M059J (cell line): ENCODE results near the genes ESM1 and MAP3K1.

- RAMPAGE, long total RNA: no peak
These were observed 153.6 kb downstream of the SNX18 start for GRCh38 chr5:54670910-54671752.

DNA sequence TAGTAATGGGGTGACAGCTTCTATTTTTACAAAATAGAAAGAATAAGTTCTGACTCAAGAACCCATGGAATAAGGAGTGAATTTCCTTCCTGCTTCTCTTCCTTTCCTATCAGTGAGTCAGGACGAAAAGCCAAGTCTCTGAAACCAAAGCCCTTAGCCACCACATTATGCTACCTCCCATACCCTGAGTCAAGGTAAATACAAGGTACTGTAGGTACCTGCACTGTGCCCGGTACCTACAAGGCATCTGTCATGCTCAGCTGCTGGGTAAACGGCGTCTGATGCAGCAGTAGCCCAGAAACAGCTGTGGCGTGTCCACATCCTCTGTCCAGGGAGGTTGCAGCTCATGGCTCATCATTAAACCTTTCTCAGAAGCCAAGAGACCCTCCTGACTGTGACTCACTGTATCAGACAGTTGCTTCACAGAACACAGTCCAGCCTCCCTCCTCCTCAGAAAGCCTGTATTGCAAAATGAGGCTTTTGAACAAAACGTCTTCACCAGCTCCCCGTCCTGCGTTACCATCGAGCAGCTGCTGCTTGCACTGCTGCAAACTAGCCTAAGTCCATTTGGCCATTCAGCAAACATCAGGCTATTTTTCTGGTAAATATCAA, 84.1 kb downstream of the ESM1 start:
- RAMPAGE, long total RNA: no peak

DNA sequence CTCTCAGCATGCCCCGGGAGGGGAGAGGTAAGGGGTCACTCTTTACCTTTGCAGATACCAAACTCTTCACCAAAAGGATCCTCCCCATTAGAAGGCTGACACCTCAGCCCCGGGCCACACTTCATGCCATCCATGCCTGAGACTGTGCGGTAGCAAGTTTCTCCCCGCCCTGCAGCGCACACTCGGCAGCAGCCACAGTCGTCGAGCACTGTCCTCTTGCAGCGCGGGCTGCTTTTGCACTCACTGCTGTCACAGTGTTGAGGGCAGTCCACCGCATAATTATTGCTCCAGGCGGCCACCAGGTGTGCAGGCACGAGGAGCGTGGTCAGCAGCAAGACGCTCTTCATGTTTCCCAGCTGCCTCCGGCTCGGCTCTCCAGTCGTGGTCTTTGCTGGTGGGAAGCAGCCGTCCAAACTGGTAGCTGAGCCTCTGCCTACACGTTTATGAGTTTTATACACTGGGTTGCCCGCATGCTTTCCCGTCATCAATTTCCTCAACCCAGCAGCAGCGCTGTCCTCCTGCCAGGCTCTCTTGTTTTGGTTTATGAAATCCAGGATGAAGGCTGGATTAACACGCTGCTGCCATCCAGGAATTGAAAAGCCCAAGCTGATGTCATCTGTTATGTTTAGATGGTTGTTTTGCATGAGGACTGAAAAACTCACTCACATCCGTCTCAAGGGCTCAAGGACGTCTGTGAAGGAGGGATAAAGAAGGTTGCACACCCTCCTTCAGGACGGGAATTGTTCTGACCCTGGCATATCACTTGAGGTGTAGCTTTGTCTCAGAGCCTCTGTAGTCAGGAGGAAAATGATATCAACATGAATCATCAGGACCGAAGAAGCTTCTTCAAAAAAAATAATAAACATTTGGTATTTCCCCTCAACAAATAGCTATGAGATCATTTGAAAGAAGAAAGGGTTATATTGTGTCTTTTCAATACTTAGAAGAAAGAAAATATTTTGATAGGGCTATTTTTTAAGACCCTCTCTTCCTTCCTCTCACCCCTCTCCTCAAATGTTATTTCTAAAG, at the start of gene ESM1:
TSS of gene ESM1 (minus strand) at position 423 of the 1,029 bp plus-strand sequence.
- RAMPAGE, long total RNA: no peak

- RAMPAGE, long total RNA: no peak
These were observed 3.4 kb upstream of the CDC20B start for GRCh38 chr5:55176345-55176816.

- RAMPAGE, long total RNA: no peak
These were observed 278 bp downstream of the CCNO start for GRCh38 chr5:55233287-55233372.

- RAMPAGE, long total RNA: no peak
These were observed 113.4 kb downstream of the MTREX start for GRCh38 chr5:55421092-55421703.

DNA sequence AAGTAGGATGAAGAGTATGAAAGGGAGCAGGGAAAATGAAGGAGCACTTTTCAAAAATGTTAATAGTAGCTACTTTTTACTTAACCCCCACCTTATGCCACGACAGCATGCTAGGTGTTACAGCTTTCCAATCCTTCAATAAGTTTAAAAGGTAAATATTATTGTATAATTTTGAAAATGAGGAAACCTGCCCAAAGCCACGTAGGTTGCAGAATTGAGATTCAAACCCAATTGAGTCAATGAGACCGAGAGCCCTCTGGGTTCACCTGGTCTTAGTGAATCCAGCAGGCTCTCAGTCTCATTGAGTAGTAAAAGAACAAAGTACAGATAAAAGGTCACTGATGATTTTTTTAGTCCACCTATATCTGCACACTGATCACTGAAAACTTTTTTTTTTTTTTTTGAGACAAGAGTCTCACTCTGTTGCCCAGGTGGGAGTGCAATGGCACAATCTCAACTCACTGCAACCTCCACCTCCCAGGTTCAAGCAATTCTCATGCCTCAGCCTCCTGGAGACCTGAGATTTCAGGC, 27.2 kb downstream of the PLPP1 start:
- RAMPAGE, long total RNA: no peak

DNA sequence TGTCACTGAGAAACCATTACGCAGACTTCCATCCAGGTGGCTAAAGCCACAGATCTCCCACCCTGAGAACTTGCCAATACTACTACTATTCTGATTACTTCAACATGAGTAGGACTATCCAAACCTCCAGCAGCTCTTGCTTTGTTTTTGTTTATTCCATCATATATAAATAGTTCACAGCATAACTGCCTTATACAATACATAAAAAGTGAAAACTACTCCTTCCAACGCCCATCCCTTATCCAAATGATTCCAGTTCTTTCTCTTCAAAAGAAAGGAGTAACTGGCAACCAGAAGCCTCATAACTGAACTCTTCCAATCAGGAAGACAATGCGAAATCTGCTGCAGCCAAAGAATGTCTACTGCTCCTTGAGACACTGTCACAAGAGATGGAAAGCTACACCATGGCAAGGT, 1.2 kb downstream of the PLPP1 start:
- RAMPAGE, long total RNA: no peak

- RAMPAGE, long total RNA: no peak
These were observed 59.7 kb upstream of the PLPP1 start for GRCh38 chr5:55594495-55594805.

DNA sequence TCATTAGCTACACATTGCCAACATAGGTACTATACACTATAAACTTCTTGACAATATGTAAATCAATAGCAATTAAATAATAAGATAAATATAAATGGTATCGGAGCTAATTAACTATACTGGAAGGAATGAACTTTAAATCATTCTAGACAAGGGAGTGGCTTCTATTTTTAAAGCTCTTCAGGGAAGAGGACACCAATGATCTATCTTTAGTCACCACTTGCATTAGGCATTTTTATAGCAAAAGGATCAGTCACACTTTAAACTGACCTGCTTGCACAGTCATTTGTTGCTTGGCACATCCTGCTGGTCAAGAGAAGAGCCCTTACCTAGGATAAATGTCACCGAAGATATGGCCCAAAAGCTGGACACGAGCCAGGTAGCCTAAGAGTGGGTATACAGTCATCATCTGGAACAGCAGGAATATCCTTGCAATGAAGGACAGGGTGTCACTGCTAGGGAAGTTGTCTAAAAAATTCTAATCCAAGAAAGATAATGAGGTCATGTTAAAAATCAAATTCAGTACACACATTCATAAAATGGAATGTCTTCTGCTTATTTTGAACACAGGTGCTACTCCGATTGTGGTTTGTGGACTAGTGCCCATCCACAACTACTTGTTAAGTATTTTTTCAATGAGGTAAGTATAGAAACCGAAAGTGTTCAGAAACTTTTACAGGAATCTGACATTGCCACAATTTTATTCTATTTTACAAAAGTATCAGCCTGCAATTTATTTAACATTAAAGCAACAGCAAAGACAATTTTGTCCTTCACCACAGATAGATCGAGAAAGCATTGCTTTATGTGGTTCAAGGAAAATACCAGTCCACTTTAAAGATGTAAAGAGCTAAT, 78.5 kb downstream of the SLC38A9 start:
- RAMPAGE, long total RNA: no peak

DNA sequence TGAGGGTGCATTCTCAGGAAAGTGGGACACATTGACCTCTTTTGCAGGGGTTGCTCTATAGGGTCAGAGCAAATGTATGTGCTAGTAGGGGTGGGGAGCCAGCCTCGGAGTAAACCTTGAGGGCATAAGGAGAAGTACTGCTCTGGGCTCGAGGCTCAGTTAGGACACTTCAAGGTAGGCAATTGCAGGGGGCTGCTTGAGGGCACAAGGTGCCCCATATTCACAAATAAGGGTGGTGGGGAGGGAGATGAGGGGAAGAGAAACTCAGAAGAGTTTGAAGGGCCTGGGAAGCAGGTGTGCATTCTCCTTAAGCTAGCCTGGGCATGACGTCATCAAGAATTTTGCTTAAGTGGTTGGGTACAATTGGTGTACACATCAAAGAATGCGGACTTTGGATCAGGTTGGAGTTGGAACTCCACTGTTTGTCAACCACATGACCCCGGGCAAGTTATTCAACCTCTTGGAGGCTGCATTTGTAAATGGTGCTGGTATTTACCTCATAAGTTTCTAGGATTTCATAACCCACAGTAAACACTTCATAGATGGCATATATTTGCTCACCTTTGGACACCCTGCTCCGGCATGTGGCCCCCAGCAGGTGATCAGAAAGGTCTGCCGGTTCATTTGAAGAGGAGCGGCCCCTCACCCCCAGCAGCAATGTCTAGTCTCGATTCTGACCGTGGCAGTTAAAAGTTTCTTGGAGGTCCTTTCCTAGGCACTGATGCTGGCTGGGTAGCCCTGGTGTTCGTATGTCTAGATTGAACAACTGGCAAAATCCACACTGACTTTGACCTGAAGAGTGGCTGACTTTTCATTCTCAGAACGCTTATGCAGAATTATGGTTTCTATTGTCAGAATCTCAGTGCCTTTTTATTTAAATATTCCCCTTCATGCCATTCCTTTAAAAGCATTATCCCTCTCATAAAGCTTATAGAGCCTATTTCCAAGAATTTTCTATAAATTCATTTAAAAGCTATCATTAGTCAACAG, 60.7 kb downstream of the IL6ST start:
- RAMPAGE, long total RNA: no peak

GRCh38 chr5:55940504-55941349, 54.0 kb downstream of the IL6ST start:
- RAMPAGE, long total RNA: no peak

GRCh38 chr5:56103038-56103300, 108.2 kb upstream of the IL6ST start:
- RAMPAGE, long total RNA: no peak

- RAMPAGE, long total RNA: no peak
These were observed 80.8 kb downstream of the ANKRD55 start for GRCh38 chr5:56152352-56152767.

DNA sequence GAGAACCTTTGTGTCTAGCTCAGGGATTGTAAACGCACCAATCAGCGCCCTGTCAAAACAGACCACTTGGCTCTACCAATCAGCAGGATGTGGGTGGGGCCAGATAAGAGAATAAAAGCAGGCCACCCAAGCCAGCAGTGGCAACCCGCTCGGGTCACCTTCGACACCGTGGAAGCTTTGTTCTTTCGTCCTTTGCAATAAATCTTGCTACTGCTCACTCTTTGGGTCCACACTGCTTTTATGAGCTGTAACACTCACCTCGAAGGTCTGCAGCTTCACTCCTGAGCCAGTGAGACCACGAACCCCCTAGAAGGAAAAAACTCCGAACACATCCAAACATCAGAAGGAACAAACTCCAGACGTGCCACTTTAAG, 63.2 kb upstream of the ANKRD55 start:
- RAMPAGE, long total RNA: no peak

GRCh38 chr5:56479560-56480597, 246.7 kb upstream of the ANKRD55 start:
- RAMPAGE, long total RNA: no peak

DNA sequence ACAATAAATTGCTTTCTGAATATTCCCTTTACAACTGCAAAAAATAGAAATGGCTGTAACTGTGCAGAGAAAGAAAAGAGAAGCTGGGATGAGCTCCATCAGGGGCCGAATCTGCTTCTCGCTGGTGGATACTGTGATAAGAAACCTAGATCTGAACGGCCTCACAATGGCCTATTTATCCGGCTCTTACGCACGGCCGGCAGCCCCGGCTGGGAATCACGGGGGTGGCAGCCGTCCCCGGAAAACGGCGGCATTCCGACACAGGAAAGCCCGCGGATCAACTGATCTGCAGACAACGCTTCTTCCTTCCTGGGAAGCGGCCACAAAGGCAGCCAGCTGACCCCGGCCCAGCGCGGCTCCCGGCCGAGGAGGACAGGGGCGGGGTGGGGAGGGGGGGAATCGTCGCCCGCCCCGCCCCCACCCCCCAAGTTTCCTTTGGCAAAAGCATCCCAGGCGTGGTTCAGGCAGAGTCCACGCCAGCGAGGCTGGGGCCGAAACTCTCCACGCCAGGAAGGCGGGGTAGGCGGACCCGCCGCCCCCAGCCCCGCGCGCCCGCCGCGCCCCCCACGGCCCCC, 247.6 kb upstream of the ANKRD55 start:
- RAMPAGE, long total RNA: no peak

- RAMPAGE, long total RNA: no peak
These were observed at the start of gene MAP3K1 for GRCh38 chr5:56814819-56815675. MAP3K1 (plus strand) TSS chr5:56815549.

DNA sequence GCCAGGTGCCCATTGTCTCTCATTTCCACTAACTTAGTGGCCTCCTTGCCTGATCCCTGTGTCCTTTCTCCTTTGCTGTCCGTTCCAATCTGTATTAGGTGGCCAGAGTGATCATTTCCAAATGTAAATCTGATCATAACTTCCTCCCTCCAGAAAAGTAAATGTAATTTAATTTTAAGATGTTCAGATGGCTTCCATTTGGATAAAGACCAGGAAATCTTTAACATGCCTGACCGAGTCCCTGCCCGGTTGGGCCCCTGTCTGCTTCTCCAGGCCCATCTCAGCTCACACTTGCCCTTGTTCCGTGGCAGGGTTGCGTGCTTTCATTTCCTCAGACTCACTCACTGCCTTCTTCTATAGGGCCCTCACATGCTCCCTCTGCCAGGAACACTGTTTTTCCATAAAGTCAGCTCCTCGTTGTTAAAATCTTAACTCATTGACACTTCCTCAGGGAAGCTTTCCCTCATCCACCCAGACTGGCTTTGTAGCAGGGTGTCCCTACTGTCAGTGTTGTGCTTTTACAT, 7.7 kb downstream of the MAP3K1 start:
- RAMPAGE, long total RNA: no peak

DNA sequence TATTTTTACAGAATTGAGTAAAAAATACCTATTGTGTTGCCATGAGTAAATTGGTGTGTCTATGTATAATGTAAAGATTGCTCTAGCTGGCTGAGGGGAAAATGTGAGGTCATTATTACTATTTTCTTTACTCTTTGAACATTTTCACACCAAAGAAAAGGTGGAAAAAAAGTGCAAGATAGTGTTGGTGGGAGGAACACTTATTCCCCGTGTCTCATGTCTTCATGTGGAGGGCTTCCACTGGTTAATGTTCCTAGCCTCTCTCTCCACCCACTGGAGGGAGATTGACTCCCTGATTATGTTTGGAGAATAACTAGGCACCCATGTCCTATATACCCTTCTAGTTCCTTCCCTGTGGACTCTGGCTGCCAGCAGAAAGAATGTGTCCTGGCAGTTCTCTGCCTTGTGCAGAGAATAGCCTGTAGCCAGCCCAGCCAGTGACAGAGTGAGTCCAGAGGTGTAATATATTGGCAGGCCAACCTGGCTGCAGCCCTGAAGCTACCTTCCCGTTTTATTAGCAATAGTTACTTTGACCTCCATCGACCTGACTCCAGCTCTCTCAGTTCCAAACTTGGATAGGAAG, 8.0 kb downstream of the SETD9 start:
- RAMPAGE, long total RNA: no peak